Vermiform appendix (tissue), 1 donor: ENCODE measurements around a stretch of chr5.

GRCh38 chr5:172602525-172603882 lies 38.1 kb upstream of the NEURL1B start:
- PRO-cap: bidirectional peak, plus-strand start at chr5:172603663, minus-strand start at chr5:172603421

- PRO-cap: no peak
Observed at GRCh38 chr5:172607119-172607903, 33.8 kb upstream of the NEURL1B start.

DNA sequence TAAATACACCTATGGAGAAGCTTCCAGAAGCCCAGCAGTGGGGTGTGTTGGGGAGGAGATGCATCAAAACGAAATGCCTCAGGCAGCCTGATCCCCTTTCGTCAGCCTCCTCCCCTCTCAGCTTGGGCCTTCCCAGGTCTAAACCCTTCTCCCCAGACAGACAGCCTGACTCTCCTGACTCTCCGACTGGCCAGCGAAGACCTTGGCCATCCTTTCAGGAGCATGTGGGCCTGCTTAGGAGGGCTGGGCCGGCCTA lies 54.4 kb downstream of the NEURL1B start:
- PRO-cap: no peak

- PRO-cap: no peak
Observed at GRCh38 chr5:172736168-172736446, 34.9 kb downstream of the DUSP1 start.

- PRO-cap: bidirectional peak, plus-strand start at chr5:172775340, minus-strand start at chr5:172775221
Observed at GRCh38 chr5:172774826-172775461, 3.9 kb upstream of the DUSP1 start.

DNA sequence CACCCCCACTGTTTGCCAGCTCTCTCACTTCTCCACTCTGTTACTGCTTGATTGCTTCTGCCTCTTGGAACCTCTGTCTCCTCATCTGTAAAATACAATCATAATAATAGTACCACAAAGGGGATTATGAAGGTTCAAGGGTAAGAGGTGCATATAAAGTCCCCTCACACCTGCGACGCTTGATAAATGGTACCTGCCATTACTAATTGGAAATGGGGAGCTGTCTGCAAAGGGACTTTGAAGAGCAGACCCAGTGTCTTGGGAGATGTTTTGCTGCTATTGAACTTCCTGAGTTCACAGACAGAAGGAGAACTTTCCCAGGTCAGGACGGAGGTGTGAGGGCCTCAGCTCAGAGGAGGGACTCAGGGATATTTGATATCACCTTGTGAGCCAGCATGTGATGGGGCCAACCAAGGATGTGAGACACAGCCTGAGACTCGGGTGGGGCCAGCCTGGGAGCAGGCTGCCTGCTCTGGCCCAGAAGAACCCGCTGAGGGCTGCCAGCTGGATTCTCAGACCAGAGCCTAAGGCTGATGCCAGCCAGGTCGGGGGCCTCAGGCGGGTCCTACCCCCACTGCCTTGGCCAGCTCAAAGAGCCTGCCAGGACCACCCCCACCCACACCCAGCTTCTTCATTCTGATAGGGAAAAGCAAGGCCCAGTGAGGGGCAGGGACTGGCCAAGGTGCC lies 20.1 kb upstream of the DUSP1 start:
- PRO-cap: no peak

GRCh38 chr5:172816841-172817160 lies 17.2 kb upstream of the ERGIC1 start:
- PRO-cap: no peak

GRCh38 chr5:172830546-172831476 lies 3.2 kb upstream of the ERGIC1 start:
- PRO-cap: unidirectional peak, minus-strand start at chr5:172831111

DNA sequence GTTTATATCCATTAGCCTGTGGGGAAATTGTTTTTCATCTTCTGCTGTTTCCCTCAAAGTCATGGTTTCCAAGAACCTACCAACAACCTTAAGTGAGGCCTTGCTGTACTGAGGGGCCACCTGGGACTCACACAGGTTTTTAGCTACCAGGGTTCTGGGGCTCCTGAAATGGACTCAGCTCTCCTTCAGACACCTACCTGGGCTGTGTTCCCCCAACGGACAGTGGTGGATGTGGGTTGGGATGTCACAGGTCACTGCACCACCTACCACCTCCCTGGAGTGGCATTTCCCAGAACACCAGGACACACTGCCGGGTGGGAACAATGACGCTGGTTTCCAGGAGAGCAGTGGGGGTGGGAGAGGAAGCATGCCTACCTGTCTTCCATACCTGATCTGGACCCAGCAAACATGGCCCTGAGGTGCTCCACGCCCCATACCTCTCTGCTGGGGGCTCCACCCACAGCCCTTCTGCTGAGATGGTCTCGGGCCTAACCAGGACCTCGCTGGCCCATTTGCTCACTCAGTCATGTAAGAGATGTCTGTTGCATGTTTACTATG lies 20.9 kb downstream of the ERGIC1 start:
- PRO-cap: no peak

DNA sequence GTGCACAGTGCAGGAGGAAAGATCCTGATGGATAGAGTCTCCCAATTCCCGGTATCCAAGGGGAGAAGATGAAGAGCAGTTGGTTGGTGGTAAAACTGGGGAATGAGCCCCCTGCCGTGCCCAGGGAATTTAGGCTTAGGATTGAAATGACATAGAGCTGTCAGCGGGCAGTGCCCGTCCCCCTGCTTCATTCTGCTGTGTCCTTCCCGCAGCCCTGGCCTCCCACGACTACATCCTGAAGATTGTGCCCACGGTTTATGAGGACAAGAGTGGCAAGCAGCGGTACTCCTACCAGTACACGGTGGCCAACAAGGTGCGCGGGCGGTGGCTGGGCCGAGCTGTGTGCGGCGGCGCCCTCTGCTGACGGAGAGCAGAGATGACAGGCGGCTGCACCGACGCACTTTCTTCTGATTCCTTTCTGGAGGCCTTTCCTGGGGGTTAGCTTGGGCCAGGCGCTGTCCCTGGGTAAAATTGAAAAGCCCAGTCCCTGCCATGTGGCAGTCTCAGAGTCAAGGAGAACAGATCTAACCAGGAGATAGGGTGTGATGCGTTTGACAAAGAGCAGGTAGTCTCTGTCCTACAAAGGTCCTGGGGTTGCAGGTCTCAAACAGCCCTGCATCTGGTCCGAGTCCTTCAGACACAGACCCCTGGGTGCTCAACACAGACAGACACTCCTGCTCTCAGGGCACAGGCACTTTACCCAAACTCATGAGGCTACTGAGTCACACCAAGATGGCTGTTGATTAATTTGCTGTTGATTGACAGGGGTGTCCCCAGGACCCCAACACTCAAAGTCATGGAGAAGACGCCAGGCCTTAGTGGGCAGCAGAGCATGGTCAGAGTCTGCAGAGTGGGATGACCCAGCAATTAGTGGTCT lies 26.8 kb upstream of the RPL26L1 start:
- PRO-cap: no peak

DNA sequence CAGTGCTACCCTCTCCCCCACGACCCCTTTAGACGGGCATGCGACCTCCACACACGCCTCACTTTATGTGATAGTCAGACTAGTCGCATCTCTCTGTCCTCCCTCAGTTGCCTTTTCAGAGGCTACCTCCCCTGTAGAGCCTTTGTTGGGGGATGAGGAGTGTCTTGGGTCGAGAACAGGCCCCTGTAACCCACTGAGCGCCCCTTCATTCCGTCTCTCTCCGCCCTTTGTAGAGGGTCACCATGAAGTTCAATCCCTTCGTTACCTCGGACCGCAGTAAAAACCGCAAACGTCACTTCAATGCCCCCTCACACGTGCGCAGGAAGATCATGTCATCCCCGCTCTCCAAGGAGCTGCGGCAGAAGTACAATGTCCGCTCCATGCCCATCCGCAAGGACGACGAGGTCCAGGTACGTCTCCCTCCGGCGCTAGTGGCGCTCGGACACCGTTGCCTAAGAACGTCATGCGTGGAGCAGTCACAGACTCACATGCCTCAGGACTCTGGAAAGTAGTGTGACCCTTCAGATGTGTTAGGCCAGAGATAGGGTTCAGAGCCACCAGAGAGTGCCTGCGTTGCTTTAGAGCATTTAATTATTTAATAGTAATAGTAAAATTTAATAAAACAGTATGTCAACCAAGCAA lies 529 bp downstream of the RPL26L1 start:
- PRO-cap: no peak

DNA sequence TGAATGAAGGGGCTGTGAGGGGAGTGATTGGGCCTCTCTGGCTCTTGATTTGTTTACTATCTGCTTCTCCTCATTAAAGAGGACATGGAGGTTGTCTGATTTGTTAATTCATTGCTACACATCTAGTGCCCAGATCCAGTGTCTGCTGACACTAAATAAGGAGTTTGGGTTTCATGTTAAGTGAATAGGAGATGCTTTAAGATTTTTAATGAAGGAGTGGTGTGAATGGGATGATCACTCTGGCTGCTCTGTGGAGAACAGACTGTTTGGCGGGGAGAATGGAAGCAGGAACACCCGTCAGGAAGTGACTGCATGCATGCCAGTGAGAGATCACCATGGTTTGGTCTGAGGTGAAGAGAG lies 19.7 kb downstream of the ATP6V0E1 start:
- PRO-cap: no peak

- PRO-cap: bidirectional peak, plus-strand start at chr5:173016806, minus-strand start at chr5:173016636
Observed at GRCh38 chr5:173016237-173017095, 32.9 kb downstream of the ATP6V0E1 start.

DNA sequence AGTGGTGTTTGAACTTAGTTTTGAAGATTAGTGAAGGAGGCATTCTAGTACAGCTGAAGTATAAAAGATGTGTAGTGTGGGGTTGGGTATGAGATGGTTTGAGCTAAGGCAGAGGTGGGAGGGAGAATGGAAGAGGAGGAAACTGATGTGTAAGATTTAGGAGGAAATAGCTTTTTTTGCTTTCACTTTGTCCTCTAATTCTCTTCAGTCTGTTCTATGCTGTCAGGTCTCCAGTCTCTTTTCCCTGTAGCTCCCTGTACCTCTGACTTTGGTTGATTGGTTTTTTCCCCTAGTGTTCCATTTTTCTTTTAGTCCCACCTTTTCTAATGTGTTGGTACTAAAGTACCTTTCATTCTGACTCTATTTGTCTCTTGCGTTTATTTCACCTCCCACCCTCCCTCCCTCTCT lies 9.1 kb downstream of the CREBRF start:
- PRO-cap: no peak

DNA sequence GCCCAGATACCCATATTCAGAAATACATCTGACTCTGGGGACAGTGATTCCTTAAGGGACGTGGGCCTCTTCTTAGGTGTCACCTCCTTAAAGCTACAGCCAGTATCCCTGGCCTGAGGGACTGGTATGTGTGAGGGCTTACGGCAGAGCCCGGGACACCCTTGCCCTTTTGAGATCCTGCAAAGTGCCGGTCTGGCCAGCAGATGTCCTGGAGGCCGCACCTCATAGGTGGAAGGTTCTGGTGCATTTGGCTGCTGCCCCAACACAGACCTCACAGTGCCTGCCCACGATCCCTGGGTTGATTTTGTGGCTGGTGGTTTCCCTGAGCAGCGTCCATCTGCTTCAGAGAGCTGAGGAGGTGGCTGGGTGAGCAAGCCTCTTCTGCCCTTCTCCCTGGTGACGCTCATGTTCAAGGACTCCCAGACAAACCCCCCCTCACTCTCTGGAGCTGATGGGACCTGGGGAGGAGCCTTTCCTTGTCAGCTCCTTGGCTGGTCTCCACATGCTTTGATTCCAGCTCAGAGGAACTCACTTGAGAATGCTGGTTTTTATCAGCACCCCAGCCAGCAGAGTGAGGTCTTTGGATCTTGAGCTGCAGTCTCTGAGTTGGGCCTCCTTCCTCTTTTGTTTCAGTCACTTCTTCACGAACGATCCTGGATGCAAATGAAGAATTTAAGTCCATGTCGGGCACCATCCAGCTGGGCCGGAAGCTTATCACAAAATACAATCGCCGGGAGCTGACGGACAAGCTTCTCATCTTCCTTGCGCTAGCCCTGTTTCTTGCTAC lies 19.0 kb downstream of the BNIP1 start:
- PRO-cap: no peak

GRCh38 chr5:173243649-173244205 lies 8.7 kb upstream of the NKX2-5 start:
- PRO-cap: no peak

- PRO-cap: no peak
Observed at GRCh38 chr5:173277988-173278581, 43.1 kb upstream of the NKX2-5 start.

DNA sequence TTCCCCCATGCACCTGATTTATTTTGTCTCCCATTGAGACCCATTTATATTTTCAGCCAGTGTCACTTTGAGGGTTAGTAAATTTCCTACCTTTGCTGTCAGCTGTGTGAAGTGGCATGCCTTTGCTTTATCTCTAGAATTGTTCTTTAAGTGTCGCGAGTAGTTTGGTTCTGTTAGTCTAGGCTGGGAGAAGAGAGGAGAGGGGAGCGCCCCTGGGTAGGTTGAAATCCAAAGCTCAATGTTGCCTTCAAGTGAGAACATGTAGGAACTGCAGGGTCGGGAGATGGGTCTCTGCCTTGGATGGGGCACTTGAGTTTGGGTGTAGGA lies 46.4 kb downstream of the STC2 start:
- PRO-cap: no peak

GRCh38 chr5:173486396-173486673 lies 130.1 kb downstream of the BOD1 start:
- PRO-cap: no peak

GRCh38 chr5:173609136-173609600 lies 7.3 kb downstream of the BOD1 start:
- PRO-cap: no peak